Thoracic aorta endothelial cell (primary cell): ENCODE measurements around a stretch of chr22.

- CAGE, long polyA plus RNA: no peak
These were observed 4.8 kb downstream of the RTL6 start for GRCh38 chr22:44493099-44493742.

DNA sequence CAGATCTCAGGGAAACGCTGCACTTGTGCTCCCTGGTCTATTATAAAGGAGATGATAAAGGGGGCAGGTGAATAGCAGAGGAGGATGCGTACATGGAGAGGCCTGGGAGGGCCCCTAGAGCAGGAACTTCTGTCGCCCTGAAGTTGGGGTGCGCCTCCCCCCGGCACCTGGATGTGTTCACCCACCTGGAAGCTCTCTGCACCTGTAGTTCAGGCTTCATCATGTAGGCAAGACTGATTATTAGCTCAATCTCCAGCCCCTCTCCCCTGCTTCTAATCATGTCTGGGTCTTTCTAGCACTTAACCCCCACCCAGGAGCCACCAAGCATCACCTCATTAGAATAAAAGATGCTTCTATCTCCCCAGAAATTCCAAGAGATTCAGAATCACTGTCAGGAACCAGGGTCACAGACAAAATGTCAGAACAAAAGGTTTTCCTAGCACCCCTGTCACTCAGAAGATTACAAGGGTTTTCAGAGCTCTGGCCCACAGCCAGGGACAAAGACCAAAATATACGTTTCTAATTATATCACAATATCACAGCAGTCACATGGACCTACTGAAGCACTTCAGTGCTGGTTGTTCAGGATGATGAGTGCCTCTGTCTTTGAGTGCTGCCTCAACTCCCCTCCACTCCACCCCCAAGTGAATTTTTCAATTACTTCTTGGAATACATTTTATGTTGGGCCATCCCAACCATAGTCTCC, 21.7 kb upstream of the RTL6 start:
- CAGE, long polyA plus RNA: no peak

- CAGE, long polyA plus RNA: no peak
These were observed 25.0 kb upstream of the PRR5 start for GRCh38 chr22:44676573-44677801.

DNA sequence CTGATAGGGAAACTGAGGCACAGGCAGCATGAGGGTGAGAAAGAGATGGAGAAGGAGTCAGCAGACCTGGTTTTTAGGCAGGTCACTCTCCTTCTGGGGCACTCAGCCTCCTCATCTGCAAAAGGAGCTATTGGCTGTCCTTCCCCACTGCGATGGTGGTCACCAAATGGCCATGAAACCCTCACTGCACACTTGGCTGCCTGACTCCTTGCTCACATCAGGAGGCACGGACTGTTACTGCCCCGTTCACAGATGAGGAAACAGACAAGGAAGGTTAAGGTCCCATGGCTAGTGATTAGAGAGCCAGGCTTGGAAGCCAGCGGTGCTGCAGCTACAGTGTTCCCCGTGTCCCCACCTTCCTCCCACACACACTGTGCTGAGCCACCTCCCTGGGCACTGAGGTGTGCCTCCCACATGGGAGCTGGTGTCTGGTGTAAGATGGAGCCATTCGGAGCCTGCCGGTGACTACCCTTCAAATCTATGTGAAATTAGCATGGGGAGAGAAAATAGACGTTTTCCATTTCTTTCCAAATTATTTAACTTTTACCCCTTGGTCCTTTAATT, 2.6 kb downstream of the ARHGAP8 start:
- CAGE, long polyA plus RNA: no peak

DNA sequence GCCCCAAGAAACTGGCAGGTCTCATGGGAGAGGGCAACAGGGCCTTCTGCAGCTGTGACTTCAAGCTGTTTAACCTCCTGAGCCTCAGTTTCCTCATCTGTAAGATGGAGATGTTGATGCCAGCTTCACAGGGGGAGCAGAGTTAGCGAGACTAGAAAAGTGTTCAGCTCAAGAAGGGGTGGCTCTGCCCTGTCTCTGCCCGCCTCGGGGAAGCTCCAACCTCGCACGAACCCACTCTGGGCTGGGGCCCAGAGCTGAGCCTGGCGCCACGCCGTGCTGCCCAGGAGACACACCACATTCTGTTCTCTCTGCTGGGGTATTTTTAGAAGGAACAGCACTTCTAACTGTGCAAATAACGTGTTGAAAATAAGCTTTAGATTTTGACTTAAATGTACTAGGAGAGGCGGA, 74.1 kb downstream of the PHF21B start:
- CAGE, long polyA plus RNA: no peak

DNA sequence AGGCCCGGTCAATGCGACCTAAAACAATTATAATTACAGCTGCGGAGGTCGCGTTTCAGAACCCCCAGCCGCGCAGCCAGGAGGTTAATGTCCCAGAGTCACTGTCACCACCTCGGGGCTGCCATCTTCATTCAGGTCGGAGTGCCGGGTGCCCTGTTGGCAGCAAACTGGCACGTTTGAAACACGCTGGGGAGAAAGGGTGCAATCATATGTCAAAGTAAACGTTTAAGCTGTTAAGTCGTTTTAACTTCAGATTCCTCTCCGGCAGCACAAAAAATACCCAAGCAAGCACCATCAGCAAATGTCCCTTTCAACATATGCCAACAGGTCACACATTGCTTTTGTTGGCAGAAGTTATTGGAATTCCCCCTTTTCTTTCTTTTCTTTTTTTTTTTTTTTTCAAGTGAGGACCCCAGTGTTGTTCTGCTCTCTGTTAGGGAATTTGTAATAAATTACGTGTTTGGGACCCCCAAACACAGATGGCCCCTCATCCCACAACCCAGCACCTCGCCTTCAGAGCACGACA, 871 bp upstream of the PHF21B start:
- CAGE, long polyA plus RNA: no peak

- CAGE, long polyA plus RNA: no peak
These were observed 33.8 kb upstream of the NUP50 start for GRCh38 chr22:45129614-45130575.

DNA sequence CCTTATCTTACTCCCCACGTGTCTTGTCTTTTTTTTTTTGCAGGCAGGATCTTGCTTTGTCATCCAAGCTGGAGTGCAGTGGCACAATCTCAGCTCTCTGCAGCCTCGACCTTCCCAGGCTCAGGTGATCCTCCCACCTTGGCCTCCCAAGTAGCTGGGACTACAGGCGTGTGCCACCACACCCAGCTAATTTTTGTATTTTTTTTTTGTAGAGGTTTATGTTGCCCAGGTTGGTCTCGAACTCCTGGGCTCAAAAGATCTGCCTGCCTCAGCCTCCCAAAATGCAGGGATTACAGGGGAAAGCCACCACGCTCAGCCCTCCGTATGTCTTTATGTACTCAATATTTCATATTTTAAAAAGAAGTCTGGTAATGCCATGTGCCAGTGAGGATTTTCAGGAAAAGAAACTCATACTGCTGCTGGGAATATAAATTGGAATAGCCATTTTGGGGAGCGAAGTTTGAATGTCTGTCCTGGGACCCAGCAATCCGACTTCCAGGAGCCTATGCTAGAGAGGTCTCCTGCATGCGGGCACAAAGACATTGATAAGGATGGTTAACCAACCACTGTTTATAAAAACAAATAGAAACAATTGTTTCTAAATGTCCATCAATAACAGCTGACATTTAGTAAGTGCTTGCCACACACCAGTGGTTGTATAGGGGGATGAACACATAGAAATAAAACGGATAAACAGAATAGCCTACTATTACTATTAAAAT, 23.3 kb upstream of the NUP50 start:
- CAGE, long polyA plus RNA: no peak

DNA sequence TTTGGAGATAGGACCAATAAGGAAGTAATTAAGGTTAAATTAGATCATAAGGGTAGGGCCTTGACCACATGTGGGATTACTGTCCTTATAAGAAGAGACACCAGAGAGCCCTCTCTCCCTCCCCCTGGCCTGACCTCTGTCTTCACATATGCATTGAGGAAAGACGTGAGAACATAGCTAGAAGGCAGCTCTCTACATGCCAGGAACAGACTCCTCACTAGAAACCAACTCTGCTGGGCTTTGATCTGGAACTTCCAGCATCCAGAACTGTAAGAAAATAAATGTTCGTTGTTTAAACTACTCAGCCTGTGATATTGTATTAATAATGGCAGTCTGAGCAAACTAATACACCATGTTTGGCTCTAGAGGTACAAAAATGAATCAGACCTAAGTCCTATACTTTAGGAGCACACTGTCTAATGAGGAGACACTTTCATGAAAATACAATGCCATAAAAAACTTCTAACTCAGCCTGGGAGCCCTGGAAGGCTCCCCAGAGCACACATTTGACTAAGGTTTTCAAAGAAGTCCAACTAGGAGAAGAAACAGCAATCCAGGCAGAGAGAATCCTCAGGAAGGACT, 13.4 kb upstream of the NUP50 start:
- CAGE, long polyA plus RNA: no peak

DNA sequence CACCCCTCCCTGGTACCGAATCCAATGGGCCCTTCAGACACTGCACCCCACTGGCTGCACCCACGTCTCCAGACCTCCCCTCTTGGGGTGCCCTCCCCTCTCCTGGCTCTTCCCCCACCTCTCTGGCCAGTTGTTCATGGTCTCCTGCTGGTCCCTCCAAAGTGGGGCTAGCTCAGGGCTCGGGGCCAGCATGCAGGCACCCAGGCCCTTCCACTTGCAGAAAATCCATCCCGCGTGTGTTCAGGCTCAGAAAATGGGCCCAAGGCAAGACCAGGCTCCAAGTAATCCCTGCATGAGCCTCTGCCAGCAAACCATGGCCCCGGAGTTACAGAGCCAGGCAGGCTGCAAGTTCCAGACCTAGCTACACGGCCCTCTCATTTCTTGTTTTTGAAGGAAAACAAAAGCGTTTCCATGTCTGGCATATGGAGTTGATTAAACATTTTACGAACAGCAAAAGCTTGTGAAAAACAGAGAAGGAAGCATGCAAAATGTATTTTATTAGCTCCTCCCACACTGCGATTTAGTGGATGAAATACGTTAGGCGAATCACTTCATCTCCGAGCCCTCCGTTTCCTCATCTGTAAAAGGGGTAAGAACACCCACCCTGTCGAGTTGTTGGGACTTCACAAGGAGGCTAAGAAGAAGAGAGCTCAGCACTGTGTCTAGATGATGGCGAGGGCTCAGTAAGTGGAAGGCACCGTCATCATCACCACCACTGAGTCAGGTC, 29.7 kb downstream of the KIAA0930 start:
- CAGE, long polyA plus RNA: no peak

GRCh38 chr22:45227525-45227924, 13.2 kb downstream of the KIAA0930 start:
- CAGE, long polyA plus RNA: no peak

- CAGE, long polyA plus RNA: no peak
These were observed 21.2 kb upstream of the UPK3A start for GRCh38 chr22:45263116-45264442.

DNA sequence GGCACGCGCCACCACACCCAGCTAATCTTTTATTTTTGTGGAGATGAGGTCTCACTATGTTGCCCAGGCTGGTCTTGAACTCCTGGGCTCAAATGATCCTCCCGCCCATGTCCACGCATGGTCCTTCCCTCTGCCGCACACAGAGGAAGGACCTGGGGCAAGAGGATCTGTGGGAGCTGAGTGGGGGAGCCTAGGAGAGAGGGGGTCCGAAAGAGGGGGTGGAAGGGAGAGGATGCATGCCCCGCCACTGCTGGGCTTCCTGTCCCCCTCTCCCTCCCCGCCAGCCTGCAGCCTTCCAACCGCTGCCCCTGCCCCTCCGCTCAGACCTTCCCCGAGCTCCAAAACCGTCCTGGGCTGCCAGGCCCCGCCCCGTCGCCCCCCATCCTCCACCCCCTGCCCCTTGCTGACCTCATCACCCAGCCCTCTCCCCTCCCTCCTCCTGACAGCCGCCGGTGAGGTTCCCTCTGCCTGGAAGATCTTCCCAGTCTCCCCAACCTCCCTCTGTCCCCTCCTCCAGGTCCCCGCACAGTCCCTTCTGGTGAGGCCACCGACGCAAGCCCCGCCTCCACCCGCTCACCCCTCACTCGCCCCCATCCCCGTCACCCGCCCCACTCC, 16.7 kb upstream of the UPK3A start:
- CAGE, long polyA plus RNA: no peak

DNA sequence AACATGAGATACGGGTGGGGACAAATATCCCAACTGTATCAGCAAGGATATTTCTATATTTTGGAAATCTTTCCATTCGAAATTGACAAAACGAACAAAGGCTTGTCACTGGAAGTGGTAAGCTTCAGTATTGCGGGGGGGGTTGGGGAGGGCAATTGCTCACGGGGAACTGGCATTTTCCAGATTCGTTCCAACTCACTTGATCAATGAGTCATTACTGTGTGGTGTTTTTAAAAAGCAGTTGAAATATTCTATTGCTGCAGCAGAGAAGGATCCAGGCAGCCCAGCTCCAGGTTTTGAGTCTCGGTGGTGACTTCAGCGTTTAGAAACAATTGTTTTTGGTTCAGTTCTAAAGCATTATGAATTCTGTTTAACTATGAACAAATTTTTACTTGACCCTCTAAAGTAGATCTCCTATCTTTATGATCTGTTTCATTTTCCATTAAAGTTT, 33.8 kb upstream of the FBLN1 start:
- CAGE, long polyA plus RNA: no peak

- CAGE, long polyA plus RNA: no peak
These were observed 73.8 kb downstream of the FBLN1 start for GRCh38 chr22:45576581-45576749.

GRCh38 chr22:45785297-45786117, 113.9 kb downstream of the ATXN10 start:
- CAGE, long polyA plus RNA: no peak

DNA sequence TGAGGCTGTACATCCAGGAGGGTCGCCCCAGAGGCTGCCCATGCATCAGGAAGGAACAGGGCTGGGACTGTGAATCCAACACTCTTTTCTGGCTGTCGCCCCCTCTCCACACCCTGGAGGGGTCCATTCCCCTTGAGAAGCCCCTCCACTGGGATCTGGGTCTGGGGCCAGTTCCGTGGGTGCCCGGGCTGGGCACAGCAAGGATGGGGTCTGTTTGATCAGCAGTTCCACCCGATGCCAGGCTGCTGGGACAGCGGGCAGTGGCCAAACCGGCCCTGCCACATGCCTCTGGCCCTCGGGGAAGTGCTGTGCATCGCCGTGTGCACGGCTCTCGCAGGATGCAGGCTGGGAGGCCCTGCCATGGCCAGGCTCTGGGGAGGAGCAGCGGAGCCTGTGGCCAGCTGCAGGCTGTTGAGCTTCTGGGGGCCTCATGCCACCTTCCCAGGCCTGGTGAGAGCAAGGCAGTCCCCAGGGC, 57.5 kb downstream of the WNT7B start:
- CAGE, long polyA plus RNA: no peak

DNA sequence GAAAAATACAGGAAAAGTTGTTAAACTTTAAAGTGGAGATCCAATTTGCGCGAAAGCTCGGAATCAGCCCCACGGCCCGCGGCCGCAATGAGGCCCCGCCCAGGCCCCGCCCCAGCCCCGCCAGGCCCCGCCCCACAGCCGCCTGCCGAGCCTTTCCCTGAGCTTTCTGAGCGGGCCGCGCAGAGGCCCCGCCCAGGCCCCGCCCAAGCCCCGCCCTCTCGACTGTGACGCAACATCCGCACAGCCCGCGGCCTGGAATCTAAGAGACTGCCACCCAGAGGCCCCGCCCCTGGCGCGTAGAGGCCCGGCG, 58.6 kb upstream of the WNT7B start:
- CAGE, long polyA plus RNA: no peak

GRCh38 chr22:46064973-46065564, 85.3 kb upstream of the PPARA start:
- CAGE, long polyA plus RNA: no peak

- CAGE, long polyA plus RNA: no peak
These were observed 78.0 kb upstream of the PPARA start for GRCh38 chr22:46072080-46072872.